ENCODE results near the gene ARRDC1.

GRCh38 chr9:137552397-137552897 lies 768 bp downstream of the MRPL41 start:
- PRO-cap, 7 experiments = no peak in any of the 7 experiments

- PRO-cap, 7 experiments = no peak in any of the 7 experiments
These were observed 4.1 kb downstream of the DPH7 start for GRCh38 chr9:137574243-137575431.

GRCh38 chr9:137602770-137603206 lies 2.7 kb upstream of the ARRDC1 start:
- PRO-cap, 7 experiments = no peak in any of the 7 experiments

GRCh38 chr9:137605600-137606274 lies at the start of gene ARRDC1:
TSS of gene ARRDC1 (plus strand) at chr9:137605686.
- PRO-cap, 7 experiments = peak in 6 of 7 experiments; most common plus-strand start chr9:137605689 (in 3)

DNA sequence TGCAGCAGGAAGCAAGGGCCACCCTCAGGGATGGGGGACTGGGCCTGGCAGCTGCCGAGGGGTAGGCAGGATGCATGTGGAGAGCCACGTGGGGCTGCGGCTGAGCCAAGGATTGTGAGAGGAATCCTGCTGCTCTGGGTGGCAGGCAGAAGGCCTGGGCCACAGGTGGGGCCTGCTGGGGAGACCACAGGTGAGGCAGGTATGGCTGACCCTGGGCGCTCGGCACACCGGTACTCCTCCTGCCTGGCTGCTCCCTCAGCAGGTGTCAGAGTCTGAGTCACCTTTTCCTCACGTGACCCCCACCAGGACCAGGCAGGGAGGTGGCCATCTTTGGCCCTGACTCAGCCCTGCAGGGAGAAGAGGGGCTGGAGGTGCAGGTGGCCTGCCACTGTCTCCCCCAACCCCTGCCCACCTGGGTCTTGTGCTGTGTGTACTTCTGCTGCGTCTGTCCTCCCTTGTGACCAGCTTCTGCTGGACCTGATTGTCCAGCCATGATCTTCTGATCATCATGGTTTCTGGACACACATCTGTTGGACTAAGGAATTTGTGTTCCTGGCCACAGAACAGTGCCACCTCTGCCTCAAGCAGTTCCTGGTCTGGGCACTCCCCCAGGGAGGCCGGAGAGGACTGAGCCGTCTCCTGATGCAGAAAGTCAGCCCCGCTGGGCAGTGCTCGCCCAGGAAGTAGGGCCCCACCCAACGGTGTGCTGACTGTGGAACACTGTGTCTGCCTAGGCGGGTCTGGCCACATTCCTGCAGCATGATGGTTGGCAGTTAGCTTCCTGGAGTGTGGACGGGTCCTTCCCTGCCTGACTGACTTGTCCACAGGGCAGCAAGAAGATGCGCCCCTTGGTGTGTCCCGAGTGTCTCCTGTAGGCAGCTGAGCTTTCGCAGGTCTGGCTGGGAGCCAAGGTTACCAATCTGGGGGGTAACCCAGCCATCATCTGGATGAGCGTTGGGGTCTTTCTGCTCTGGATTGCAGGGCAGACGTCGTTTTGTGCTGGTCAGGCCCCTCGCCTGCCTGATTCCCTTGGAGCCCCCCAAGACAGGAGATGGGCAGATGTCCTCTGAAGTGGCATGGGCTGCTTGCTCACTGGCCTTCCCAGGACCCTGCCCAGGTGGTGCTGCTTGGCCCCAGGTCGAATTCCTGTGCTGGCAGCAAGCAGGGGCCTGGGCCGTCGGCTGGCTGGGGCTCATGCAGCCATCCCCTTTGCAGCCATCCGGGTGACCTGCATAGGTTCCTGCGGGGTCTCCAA lies 6.6 kb downstream of the ARRDC1 start:
- PRO-cap, 7 experiments = no peak in any of the 7 experiments

- PRO-cap, 7 experiments = no peak in any of the 7 experiments
These were observed 14.0 kb downstream of the EHMT1 start for GRCh38 chr9:137632654-137633272.

GRCh38 chr9:137751655-137752544 lies 125.7 kb upstream of the CACNA1B start:
- PRO-cap, 7 experiments = no peak in any of the 7 experiments

DNA sequence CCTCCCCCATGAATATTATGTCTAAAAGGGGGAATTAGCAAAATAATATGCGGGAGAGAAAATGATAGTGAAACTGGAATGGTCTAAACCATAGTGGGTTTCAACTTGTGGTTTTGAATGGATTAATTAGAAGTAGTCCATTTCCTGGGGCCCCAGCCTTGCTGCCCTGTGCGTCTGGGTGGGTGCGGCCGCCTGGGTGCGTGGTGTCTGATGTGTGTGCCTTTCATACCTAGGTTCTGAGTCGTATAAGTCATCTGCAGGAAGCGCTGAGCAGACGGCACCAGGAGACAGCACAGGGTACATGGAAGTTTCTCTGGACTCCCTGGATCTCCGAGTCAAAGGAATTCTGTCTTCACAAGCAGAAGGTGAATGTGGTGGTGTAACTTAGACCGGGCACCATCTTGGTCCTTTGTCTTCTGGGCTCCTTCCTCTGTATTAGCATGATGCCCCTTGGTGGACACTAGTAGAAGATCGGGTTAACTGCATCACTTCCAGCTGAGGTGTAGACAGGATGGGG lies 119.9 kb upstream of the CACNA1B start:
- PRO-cap, 7 experiments = peak in 1 of 7 experiments; most common plus-strand start position 273 of the sequence (in 1)

GRCh38 chr9:137919596-137920093 lies 42.1 kb downstream of the CACNA1B start:
- PRO-cap, 7 experiments = peak in 2 of 7 experiments; most common plus-strand start chr9:137919894 (in 2)

DNA sequence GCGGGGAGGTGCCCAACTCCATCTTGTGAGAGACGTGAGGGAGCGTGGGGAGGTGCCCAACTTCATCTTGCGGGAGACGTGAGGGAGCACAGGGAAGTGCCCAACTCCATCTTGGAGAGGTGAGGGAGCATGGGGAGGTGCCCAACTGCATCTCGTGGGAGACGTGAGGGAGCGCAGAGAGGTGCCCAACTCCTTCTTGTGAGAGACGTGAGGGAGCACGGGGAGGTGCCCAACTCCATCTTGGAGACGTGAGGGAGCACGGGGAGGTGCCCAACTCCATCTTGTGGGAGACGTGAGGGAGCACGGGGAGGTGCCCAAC lies 235.2 kb downstream of the CACNA1B start:
- PRO-cap, 7 experiments = no peak in any of the 7 experiments

Data from T-cell (primary cell).